Diencephalon (tissue), 2 donors: Measurements from ENCODE around the genes PREP and ATG5.

DNA sequence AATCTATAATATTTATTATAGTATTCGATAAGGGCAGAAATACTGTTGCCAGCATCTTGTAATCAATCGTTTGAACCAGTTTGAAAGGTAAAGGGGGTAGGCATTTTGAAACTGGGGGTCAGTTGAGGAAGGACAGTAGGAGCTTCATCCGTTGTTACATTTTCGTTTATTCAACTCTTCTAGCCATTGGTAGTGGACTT is 1.1 kb upstream of the LIN28B start:
- RAMPAGE, long total RNA = no peak

- RAMPAGE, long total RNA = no peak
These were observed 101.8 kb downstream of the PREP start for GRCh38 chr6:105301010-105301485.

DNA sequence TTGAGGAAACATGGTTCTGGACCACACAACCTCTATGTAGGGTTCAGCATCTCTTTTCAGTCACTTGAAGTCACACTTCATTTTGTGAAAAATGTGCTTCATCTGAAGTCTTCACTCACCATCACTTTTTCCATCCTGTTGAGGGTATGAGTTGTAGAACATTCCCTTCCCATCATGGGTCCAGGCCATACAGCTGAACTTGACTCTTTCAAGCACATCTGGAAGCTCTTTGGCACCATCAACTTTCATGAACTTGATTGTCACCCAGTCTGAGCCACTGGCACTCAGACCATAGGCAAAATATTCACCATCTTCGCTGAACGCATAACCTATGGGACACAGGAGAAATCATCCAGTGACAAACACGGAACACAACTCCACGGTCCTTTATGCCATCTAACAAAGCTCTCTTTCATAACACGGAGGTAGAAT is 29.6 kb downstream of the PREP start:
- RAMPAGE, long total RNA = no peak

DNA sequence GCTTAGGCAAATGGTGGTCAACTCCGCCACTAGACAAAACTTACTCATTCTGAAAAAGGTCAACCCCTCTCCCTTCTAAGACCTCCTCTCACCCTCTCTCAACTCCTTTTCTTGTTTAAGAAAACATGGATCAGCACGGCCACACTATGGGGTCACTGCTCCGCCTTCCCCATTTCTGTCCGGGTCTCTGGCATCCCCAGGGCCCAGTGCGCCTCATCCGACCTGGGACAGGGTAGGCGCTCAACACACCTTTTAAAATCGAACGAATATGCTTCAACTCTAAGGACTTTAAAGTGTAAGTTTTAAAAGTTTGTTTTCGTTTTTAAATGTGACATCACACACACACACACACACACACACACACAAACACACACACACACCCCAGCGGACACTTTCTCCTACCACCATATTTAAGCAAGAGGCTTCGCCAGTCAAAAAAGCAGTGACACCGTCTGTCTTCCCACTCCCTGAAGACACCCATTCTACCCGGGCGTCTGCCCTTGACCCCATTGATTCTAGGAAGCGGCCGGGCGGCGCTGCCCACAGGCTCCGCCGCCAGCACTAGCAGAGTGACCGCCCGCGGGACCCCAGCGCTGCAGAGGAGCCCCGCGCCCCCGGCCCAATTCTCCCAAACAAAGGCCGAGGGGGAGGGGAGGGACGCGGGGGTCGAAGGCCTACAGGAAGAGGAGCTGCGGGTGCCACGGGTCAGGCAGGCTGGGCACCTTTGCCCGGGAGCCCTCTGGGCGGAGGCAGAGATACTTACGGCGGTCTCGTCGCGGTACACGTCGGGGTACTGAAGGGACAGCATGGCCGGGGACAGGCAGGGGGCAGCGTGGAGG is 579 bp downstream of the PREP start:
- RAMPAGE, long total RNA = no peak

GRCh38 chr6:105402923-105403821 is at the start of gene PREP:
Gene PREP, minus strand, starts transcription at chr6:105403082.
- RAMPAGE, long total RNA = no peak

DNA sequence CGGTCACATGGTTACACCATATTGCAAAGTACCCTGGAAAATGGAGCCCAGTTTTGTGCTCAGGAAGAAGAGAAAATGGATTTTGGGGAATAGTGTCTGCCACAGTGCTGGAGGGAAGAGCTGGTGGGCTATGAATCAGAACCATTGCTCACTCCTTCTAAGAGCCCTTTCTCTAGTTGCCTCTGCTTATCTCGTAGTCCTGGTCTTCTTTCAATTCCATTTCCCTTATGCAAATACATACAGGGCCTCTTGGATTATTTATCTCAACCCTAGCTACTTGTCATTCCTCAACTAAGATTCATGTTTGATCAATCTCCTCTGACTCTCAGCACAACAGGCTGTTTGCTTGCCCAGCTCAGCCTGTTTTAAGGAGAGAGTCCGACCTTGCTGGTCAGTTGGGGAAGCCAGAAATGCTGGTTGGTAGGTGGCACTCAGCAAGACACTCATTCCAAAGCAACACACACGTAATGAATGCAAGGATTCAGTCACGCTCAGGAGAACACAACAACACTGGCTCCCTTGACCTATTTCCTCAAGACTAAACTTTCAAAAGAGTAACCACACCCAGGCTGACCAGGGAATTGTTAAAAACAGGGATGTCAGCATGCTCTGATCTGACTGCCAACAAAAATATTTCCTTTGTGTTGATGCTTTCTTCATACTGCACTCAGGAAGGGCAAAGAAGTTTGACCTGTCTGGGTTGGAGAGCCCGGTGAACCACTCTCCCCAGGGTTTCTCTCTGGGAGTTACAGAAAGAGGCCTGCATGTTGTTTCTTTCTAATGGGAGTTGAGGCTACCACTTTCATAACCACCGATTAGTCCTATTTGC is 25.4 kb upstream of the PREP start:
- RAMPAGE, long total RNA = no peak

DNA sequence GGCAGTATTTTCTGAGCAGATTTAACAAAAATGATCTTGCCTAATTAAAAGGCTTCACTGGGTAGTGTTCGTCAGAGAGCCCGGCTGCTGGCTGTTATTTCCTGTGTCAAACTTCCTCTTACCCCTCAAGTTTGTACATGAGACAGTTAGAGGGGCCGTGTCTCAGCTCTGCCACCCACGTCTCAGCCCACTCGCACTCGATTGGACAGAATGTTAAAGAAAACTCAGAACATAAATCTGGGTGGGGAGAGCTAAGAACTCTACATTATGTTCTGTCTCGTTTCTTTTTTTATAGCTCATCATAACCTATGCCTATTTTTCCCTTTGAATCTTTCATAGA is 50.5 kb upstream of the PREP start:
- RAMPAGE, long total RNA = no peak

DNA sequence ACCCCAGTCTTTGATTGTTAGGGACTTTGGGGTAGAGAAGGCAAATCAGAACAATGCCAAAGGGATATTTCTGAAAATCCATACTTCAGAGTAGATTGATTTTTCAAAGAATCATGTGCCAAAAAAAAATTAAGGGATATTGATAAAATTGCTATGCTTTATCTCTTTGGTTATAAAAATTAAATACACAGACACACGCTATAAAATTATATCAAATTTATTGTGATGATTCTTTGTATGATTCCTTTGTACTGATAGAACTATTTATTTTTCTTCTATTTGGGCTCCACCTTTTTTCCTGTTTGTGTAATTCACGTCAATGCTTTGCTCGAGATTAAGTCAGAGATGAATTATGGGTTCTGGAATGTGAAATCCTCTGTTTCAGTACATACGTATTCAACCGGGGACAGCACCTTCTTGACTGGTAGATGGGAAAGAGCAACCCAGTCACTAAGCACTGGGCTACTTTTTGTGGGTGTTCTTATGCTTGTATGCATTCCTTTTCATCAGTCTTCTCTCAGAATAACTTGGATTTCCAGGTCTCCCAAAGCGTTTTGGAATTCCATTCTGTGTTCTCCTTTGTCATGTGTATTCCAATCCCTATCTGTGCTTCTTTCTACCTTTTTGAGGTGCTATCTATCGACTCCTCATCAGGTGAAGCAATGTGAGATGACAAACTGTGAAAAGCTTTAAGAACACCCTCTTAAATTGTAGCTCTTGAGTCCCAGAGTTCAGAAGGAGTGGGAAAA is 197.4 kb upstream of the PREP start:
- RAMPAGE, long total RNA = no peak

DNA sequence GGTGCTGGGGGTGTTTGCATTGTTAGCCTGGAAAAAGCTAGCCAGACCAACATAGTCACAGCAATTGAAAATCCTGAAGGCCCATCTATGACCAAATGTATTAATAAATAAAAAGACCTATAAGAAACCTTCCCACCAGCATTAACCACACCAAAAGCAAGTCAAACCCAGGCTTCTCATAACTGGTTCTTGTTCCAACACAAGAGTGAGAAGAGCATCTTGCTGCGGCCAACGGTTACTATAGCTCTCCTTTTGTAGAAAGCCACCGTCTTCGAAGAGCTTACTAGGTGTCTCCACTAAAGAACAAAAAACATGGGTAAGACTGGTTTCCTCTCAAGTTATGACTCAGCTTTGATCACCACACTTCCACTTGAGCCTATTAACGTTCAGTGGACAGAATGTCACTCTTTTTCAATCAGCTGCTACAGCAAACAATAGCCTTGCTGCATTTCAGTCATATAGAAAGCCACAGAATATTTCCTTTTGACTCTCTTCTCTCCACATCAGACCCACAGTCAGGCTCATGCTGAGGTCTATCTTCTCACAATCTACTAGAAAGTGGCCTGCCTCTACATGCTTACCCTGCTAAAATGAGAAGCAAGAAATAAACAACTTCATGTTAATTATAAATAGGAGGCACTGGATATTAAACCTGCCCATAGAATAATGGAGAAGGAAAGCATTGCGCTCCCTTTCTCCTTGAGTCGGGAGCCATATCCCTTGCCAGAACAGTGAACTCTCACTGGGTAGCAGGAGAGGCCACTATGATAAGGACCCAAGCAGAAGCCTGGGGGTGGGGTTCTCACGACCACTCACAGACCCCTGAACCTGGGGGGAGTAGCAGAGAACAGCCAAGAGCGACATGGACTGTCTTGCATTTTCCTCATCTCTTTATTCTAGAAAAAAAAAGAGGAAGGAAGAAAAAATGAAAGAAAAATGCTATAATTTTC is 243.6 kb upstream of the PREP start:
- RAMPAGE, long total RNA = no peak

- RAMPAGE, long total RNA = no peak
These were observed 305.0 kb upstream of the PRDM1 start for GRCh38 chr6:105781172-105781591.

DNA sequence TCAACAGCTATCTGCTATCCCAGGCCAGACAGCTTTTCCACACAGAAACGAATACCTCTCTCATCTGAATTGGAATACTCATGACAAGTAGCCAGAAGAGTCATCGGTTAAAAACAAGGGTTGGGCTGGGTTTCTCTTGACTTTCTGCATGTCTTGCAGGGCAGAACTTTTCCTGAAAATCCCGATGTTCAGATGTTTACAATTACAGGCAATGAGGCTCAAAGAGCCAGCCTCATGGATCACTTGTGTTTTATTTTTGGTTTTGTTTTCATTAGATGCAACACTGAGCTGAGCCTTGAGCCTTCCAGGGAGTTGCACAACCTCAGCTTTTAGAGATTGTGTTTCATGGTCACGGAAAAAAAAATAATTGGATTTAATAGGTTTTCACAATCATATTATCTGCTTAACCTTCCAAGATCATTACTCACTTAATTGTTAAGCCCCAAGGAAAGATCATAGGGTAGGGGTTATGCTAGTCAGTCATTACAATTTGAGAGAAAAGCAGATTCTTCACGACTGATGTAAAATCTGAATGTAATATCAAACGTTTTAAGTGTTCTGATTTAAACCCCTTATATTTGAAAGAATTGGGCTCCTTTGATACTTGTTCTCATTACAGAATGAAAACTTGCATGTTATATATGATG is 288.1 kb upstream of the PRDM1 start:
- RAMPAGE, long total RNA = no peak

DNA sequence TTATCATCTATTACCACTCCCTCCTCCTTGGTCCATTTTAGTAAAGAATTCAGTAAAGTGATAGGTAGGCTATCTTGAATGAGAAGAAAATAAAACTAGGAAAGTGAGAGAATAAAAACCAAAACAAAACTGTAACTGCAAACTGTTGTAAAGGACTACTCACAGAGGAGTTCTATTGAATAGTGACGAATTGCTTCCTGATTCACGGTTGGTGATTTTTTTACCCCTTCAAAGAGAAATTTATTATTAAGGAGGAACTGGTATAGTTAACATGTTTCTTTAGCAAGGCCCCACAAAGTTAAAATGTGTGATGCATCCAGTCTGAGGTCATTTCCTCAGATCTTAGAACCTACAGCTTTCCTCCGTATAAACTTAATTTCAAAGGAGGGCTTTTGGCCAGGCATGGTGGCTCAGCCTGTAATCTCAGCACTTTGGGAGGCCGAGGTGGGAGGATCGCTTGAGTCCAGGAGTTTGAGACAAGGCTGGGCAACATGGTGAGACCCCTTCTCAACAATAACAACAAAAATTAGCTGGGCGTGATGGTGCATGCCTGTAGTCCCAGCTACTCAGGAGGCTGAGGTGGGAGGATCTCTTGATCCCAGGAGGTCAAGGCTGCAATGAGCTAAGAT is 8.2 kb downstream of the PRDM1 start:
- RAMPAGE, long total RNA = no peak

- RAMPAGE, long total RNA = no peak
These were observed 18.4 kb downstream of the PRDM1 start for GRCh38 chr6:106104460-106105056.

GRCh38 chr6:106114472-106115180 is 28.5 kb downstream of the PRDM1 start:
- RAMPAGE, long total RNA = no peak

- RAMPAGE, long total RNA = no peak
These were observed at the start of gene ATG5 for GRCh38 chr6:106325236-106326152. Gene ATG5, minus strand, starts transcription at chr6:106325760.

GRCh38 chr6:106522318-106523109 is 106.8 kb downstream of the RTN4IP1 start:
- RAMPAGE, long total RNA = no peak

DNA sequence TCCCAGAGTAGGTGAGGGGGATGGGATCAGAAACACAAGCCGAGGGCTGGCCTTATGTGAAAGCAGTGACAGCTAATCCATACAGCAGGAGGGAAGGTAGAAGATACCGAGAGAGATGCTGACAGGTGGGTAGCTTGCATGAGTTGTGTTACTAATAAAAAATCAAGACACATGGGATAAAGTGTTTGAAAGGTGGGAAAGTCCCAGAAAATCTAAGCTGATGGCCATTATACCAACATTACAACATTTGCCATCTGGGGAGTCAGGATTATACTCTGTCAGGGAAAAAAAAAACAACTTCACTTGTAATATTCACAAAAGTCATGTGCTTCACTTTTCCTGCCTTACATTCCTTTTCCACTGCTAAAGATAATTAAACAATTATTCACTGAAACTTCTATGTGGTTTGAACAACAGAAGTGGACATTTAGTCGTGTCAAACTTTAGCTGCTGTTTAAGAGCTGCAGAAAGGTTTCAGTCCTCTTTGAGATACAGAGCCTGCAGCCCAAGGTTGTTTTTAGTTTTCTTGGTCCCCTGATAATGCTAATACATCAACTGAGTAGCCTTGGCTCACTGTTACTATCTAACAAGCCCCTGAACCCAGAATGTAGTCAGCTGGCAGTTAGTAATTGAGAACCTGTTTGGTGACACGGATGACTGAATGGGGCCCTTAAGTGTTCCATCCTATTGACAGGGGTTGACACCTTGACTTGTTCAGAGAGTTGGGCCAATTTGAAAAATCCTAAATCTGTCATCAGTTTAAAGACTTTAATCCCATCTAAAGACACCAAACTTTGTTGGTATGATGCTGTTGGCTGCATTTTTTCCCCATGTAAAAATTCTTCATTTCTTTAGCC is 3.0 kb downstream of the RTN4IP1 start:
- RAMPAGE, long total RNA = no peak

- RAMPAGE, long total RNA = no peak
These were observed 19.4 kb downstream of the QRSL1 start for GRCh38 chr6:106648585-106649413.

- RAMPAGE, long total RNA = no peak
These were observed 72.7 kb downstream of the QRSL1 start for GRCh38 chr6:106702023-106702432.

DNA sequence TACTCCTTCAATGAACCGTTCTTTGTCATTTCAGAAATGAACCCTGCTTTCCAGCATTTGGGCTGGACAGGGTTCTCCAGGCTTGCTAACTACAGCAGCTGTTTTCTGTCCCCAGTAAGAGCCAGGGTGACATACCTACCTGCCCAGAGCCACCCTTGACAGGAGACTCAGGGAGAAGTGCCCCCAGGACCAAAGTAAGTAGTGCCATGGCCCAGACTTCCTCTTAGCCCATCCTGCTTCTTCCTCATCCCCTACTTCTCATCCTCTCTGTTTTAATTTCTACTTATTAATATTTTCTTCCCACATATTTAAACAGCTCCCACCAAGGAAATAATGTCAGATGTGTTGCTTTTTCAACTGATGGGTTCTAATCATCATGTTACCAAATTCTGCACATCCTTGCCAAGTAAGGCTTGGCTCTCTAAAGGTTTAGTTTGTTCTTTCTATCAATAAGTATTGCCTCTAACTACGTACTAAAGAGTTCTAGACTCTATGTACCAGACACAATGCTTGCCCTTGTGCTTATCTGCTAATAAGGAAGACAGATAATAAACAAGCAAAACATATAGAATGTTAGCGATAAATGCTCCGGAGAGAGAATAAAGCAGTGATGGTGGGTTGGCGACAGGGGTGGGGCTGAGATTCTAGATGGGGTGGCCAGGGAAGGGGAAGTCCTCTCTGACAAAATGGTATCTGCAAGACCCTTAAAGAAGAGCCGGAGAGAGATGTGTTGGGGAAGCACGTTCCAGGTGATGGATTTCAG is 73.9 kb downstream of the QRSL1 start:
- RAMPAGE, long total RNA = no peak